Gastrocnemius medialis (tissue), 3 donors: ENCODE results near the gene ROPN1B.

DNA sequence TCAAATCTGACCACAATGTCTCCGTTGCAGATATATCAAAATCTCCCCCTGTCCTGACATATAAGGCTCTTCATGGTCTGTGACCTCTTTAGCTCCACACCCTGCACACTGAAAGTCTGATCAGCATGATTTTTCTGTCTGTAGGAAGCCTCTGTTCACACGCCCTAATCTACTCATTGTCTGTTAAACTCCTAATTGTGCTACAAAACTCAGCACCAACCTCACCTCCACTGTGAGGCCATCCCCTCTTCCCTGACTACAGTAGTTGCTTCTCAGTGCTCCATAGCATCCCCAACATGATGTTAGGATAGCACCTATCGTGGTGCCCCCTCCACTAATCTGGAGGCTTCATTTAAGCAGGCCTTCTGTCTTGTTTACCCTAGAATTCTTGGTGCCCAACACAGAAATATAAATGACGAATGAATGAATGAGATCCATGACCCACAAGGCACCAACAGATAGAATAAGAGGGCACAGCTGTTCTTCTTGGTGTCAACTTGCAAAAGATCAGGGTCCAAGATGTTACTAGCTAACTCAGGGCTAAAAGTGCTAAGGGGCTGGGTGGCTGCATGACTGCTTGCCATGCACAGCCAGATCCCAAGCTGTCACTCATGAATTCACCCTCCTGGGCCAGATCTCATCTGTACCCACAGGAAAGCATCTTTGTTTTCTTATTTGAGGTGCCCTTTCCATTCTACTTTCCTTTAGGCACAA is 55.2 kb upstream of the HEG1 start:
- PRO-cap, result no peak
- RAMPAGE, long total RNA, 3 experiments, result no peak in any of the 3 experiments

DNA sequence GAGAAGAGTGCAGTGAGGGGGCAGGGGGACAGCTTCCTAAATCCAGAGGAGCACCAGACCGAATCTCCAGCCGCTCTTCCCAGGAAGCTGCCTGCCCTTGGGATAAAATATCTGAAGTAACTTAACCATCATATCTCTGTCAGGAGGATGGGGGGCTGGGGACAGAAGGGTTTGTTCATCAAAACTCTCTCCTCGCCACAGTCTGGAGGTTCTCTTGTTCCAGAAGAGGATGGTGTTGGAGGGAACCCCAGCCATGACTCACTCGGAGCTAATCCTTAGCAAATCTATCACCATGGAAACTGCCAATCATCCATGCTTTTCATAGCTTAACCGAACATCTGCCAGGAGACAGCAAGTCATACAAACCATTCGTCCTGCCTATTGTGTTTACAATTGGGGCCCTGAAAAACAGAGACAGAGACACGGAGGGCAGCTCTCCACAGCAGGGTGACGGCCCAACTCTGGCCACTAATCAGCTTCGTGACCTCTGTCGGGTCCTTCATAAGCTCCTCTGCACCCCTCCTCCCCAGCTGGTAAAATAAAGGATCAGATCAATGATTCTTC is 73.7 kb upstream of the HEG1 start:
- PRO-cap, result no peak
- RAMPAGE, long total RNA, 3 experiments, result no peak in any of the 3 experiments

- PRO-cap, result no peak
- RAMPAGE, long total RNA, 3 experiments, result no peak in any of the 3 experiments
These were observed 5.6 kb downstream of the SLC12A8 start for GRCh38 chr3:125206934-125207415.

DNA sequence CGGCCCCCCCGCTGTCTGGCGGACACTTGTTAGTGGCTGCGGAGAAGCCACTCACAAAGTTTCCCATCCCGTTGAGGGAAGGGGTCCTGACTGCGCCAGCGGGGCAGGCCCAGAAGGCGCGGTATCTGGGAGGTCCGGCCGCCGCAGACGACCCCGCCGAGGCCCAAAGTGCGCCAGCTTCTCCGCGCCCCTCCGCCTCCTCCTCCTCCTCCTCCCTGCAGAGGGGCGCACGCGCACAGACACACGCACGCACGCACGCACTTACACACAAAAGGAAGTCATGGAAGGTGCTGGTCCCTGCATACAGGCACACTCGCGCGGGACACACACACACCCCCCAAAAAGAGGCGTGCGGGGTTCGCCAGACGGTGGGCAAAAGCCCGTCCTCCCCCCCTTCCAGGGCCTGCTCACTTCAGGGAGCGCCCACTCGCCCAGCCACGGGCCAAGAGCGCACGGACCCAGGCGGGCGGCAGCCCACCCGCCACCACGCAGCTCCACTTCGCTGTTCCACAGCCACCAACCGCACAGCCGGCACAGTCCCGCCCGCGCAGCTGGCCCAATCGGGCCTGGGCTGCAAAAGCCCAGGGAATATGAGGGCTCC is 17.9 kb downstream of the ZNF148 start:
- PRO-cap, result bidirectional peak, plus-strand start at position 264 of the sequence, minus-strand start at position 217 of the sequence
- RAMPAGE, long total RNA, 3 experiments, result start-site peak on the minus strand in 1 of 3 experiments, centred at position 213 of the sequence, 23 reads per replicate

GRCh38 chr3:125596589-125597275 is 1.4 kb upstream of the OSBPL11 start:
- PRO-cap, result no peak
- RAMPAGE, long total RNA, 3 experiments, result no peak in any of the 3 experiments

DNA sequence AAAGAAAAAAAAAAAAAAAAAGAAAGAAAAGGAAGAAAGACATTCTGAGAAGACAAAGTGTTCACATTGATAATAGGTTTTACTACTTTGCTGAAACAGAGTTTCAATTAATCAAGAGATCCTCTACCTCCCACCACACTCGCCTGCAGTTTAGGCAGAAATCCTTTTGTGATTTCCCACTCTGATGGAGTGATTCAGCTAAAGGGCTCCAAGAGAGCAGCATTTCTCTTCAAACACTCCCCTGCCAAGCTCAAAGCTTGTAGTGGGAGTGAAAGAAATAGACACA is 7.4 kb upstream of the OSBPL11 start:
- PRO-cap, result no peak
- RAMPAGE, long total RNA, 3 experiments, result no peak in any of the 3 experiments

GRCh38 chr3:125683451-125683750 is 88.1 kb upstream of the OSBPL11 start:
- PRO-cap, result no peak
- RAMPAGE, long total RNA, 3 experiments, result no peak in any of the 3 experiments

DNA sequence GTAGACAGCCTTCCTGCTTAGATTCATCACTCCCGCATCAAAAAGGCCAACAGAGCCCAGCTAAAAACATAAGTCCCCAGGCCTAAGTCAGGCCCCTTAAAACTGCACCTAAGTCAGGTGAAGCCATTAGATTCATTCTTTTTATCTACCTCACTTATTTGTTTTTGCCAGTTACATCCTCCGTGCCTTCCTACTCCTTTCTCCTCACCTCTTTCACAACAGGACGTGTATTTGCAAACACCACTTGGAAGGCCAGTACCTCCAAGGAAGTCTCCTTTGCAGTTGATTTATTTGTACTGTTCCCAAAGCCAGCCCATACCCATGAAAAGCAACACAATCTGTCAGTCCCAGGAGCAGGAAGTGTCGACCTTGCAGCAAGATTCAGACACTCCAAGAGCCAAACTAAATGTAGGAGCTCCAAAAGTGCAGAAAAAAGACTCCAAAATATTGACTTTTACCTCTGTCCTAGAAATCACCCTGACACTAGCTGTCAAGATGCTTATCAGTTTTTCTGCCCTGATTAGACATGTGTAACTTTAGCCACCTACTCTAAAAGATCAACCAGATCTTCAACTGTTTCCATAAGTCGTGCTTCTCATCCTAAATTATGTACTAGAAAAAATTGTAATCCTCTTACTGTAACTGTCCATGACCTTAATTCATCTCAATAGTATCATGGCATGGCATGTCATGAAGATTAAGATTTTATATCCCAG is 131.2 kb upstream of the ROPN1B start:
- PRO-cap, result no peak
- RAMPAGE, long total RNA, 3 experiments, result no peak in any of the 3 experiments

DNA sequence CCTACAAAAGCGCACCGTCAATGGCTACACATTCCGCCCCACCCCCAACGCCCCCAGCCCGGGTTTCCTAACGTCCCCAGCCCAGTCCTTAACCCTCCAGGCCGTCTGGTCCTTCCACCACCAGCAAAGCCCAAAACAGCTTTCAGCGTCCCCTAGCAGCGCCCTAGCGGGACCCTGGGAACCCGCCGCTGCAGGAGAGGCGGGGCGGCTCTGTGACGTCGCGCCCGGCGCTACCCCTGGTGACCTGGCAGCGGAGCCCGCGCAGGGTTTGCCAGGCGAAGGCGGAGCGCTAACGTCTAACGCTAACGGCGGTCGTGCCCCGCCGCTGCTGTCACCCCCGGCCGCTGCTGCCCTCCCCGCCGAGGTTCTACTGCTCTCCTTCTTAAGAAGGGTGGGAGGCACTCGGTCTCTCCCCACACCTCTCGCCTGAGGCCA is at the start of gene ROPN1B:
Gene ROPN1B (plus strand): TSS at position 264 of the 435 bp plus-strand sequence.
- PRO-cap, result no peak
- RAMPAGE, long total RNA, 3 experiments, result start-site peak on the plus strand in 1 of 3 experiments, centred at position 285 of the sequence, 8 reads per replicate

DNA sequence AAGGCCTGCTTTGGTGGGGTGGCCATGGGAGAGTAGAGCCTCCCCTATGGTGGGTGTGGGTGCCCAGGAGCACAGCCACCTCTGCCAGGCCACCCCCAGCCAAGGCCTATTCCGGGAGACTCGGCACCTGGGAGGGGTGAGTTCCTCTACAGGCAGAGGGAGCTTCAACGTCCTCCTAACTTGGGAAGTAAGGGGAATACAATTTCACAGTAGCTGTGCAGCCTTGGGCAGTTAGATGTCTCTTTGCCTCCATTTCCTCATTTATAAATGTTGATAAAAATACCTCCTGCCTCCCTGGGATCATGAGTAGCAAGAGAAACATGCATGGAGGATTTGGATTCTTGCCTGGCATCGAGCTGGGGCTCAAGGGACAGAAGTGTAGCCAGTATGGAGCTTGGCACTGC is 18.3 kb upstream of the SLC41A3 start:
- PRO-cap, result no peak
- RAMPAGE, long total RNA, 3 experiments, result no peak in any of the 3 experiments

- PRO-cap, result no peak
- RAMPAGE, long total RNA, 3 experiments, result no peak in any of the 3 experiments
These were observed 18.7 kb upstream of the SLC41A3 start for GRCh38 chr3:126102657-126102974.

DNA sequence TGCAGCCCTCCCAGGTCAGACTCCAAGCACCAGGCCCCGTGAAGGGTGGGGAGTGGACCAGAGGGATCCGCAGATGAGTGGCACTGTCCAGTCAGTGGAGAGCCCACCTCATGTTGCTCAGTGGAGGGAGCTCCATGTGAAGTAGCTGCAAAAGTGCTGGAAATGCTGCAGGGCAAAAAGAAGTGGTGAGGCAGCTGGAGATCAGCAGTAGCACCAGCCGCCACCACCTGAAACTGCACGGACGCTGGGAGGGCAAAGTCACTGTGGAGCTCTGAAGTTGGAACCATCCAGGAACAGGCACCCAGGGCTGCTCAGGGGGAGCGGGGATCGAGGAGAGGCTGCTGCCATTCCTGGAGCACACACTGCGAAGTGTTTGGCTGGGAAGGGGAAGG is 6.3 kb upstream of the ALDH1L1 start:
- PRO-cap, result no peak
- RAMPAGE, long total RNA, 3 experiments, result no peak in any of the 3 experiments

GRCh38 chr3:126212806-126214094 is 32.9 kb upstream of the ALDH1L1 start:
- PRO-cap, result no peak
- RAMPAGE, long total RNA, 3 experiments, result no peak in any of the 3 experiments

GRCh38 chr3:126266187-126266977 is 86.0 kb upstream of the ALDH1L1 start:
- PRO-cap, result bidirectional peak, plus-strand start at chr3:126266485, minus-strand start at chr3:126266268
- RAMPAGE, long total RNA, 3 experiments, result no peak in any of the 3 experiments

- PRO-cap, result bidirectional peak, plus-strand start at chr3:126287678, minus-strand start at chr3:126287564; bidirectional peak, plus-strand start at chr3:126288096, minus-strand start at chr3:126288108
- RAMPAGE, long total RNA, 3 experiments, result start-site peak on the plus strand in 1 of 3 experiments, at chr3:126287649-126287763 at its widest, 11 reads per replicate
These were observed 69.7 kb downstream of the KLF15 start for GRCh38 chr3:126287124-126288371.

- PRO-cap, result no peak
- RAMPAGE, long total RNA, 3 experiments, result no peak in any of the 3 experiments
These were observed 16.1 kb downstream of the KLF15 start for GRCh38 chr3:126341269-126341416.

DNA sequence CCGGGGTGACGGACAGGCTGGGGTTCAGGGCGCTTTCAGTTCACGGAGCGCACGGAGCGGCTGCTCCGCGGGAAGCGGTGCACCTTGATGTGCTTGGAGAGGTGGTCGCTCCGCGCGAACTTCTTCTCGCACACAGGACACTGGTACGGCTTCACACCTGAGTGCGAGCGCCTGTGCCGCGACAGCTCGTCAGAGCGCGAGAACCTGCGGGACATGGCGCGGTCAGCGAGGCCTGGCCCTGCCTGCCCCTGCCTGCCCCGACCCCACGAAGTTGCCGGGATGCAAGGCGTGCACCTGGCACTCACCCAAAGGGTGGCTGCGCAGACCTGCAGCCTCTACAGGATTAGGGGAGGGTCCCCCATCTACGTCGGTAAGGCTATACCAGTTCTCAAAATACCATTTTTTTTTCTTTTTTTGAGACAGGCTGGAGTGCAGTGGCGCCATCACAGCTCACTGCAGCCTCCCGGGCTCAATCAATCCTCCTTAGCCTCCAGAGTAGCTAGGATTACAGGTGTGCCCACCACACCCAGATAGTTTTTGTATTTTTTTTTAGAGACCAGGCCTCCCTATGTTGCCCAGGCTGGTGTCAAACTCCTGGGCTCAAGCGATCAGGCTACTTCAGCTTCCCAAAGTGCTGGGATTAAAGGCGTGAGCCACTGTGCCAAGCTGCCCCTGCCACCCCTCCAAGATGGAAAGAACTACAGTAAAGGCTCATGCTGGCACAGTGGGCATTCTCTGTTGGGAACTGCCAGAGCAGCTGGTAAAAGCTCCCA is 13.3 kb downstream of the KLF15 start:
- PRO-cap, result no peak
- RAMPAGE, long total RNA, 3 experiments, result no peak in any of the 3 experiments

DNA sequence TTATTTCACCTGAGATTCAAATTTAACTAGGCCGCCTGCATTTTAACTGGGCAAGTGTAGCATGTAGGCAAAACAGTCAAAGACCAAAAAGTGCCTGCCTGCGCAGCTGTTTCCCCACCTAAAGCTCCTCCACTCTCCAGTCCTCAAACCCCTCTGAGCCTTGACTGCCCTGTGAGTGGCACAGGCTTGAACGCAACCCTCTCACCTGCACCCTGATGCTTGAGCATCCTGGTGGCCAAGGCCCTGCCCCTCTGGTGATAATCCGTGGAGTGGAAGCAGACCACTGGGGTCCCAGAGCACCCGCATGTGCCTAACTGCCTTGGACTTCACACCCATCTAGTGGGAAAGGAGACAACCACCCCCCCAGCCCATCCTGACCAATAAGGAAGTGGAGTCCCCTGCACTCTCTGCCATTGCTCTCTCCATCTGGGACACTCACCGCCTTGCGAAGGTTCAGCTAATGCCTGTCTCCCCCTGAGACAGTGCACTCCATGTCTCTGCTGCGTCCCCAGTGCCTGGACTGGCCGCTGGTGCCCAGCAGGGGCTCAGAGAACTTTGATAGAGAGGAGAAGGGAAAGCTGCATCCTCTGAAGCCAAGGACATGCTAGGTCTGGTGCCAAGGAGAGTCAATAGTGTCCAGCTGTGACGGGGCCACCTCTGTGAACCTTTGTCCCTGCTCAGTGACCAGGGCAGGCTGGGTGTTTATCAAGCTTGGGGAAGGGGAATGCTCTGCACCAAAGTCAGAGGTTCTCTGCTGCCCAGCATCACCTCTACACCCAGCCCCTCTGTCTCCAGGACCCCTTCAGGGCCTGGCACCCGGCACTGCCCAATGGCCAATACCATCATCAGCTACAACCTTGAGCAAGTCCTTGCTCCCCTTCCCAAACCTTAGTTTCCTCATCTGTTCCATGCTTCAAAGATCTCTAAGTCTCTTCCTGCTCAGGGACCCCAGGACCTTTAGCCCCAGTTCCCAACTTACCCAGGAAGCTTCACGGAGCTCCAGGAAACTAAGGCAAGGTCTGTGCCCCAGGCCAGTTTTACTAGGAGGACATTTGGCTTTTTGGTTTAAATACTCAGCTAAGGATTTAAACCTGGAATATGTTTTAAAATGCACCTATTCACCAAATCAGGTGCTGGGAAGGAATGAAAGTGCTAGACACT is 3.3 kb downstream of the KLF15 start:
- PRO-cap, result no peak
- RAMPAGE, long total RNA, 3 experiments, result no peak in any of the 3 experiments

DNA sequence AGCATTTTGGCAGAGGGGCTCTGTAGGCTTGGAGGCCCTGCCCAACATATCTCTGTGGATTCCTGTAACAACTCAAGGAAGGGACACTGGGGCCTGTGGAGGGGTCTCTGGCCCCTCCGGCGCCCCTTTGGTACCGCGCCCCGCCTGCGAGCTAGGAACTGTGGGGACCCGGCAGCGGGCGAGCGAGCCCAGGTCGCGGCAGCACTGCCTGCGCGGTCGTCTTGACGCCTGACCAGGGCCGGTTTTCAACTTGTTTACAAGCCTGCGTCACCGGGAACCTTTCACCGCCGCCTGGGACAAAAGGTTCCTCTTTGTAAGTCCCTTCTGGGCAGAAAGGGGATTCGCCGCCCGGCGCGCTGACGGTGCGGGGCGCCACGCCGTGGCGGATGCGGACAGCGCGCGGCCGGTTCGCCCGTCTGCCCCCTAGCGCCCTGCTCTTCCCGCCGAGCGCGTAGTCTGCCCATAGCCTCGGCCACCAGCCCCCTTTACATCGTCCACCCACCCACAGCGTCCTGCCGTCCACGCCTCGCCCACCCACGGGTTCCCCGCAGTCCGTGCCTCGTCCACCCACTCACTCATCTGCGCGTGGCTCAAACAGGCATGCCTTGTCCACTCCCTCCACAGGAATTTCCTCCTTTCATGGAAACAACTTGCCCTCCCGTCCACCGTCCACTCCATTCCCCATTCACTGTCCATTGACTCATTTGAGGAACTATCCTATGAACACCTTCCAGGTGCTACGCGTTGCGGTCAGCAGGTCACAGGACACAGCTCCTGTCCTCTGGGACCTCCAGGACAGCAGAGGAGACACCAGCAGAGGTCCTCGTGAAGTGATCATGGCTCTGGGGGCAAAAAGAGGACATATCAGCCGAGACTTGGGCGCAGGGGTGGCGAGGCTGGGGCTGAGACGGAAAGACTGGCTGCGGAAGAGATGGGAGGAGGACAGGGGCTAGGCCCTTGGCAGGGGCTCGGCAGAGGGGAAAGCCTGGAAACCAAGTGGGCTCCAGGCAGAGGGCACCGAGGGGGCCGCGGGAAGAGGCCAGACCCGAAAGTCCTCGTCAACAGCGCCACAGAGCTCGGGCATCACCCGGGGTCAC is 5.3 kb upstream of the CFAP100 start:
- PRO-cap, result bidirectional peak, plus-strand start at position 359 of the sequence, minus-strand start at position 206 of the sequence
- RAMPAGE, long total RNA, 3 experiments, result no peak in any of the 3 experiments

GRCh38 chr3:126439284-126440031 is 36.2 kb downstream of the ZXDC start:
- PRO-cap, result no peak
- RAMPAGE, long total RNA, 3 experiments, result no peak in any of the 3 experiments